Lung (tissue), 4 donors: ENCODE measurements around a stretch of chr12.

DNA sequence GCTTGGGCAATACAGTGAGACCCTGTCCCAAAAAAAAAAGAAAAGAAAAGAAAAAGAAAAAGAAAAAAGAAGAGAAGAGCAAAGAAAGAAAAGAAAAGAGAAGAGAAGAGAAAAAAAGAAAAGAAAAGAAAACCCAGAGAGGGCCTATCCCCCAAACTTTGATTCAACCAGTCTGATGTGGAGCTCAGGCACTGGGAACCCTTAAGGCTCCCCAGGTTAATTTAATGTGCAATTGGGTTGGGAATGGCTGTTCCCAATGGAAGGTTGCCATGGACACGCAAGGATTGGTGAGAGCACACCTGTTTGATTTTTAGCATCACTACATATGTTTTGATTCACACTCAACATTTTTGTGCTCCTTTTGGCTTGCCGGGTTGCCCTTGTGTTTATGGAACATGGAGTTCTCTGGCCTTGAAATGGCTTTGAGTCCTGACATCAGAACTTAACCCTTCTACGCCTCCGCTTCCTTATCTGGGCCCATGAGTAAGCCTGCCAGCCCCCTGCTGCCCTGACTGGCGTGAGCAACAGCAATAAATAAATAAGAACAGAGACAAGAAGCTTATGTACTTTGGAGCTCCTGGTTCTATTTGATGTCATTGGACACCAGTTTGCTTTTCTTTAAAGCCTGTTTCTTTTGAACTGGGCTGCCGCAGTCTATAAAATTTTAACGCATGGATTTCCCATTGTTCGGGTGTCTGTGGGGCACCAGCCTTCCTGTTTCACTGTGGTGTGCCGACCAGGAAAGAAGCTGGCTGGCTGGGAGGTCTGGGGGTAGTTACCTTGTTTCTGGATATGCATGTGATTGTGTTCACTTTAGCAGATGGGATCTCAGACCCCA lies 28.0 kb downstream of the TBX3 start:
- PRO-cap: no peak
- RAMPAGE, long total RNA: no peak
- RRBS: no CpG with 5 or more reads among the region's 9 CpGs

DNA sequence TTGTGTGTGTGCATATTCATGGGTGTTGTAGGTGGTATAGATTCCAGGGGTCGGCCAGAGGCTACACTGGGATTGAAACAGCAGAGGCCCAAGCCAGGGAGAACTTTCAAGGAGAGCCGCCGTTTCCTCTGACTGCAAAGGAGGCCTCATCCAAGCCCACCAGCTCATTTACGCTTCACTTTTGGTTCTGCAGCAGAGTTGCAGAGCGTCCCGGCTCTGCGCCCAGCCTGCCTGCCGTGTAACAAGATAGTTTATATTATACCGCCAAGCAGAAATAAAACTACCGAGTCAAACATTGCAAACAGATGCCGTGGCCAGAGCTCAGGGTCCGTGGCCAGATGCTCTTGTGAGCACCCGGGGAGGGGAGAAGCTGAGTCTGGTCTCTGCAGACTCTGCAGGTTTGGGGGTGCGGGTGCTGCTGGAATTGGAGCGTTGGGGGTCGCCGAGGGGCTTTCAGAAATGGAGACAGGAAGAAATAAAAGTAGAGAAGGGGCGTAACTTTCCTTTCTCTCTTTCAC lies 60.7 kb upstream of the TBX3 start:
- PRO-cap: no peak
- RAMPAGE, long total RNA: no peak
- RRBS: no CpG with 5 or more reads among the region's 18 CpGs

GRCh38 chr12:114774392-114774696 lies 90.4 kb upstream of the TBX3 start:
- PRO-cap: no peak
- RAMPAGE, long total RNA: no peak
- RRBS: no CpG with 5 or more reads among the region's 4 CpGs

GRCh38 chr12:115004504-115004919 lies 320.5 kb upstream of the TBX3 start:
- PRO-cap: no peak
- RAMPAGE, long total RNA: no peak
- RRBS: no CpG with 5 or more reads among the region's 1 CpG

DNA sequence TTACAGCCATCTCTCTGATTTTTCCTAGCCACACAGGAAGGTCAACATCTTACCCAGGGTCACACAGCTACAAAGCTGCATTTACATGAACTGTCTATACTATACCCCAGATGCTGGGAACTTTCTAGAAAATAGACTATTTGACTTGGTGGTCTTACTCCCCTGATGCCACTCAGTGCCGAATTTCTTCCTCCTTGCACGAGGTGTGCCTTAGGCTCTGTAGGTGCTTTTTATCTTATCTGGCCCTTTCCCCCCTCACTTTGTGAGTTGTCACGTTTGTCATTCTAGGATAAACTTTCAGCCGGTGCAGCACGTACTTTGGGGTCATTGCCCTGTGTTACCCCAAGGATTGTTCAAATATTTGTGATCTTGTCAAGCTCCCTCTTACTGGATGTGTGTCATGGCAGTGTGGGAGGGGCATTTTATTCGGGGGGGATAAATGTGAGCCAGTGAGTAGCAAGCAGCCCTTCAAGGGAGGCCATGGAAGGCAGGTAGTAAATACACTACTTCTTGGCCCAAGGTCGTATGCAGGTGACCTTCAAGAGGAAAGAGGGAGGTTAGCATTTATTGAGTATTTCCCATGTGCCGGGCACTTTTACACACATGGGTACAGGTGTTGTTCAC lies 410.1 kb upstream of the TBX3 start:
- PRO-cap: no peak
- RAMPAGE, long total RNA: no peak
- RRBS: no CpG with 5 or more reads among the region's 8 CpGs

DNA sequence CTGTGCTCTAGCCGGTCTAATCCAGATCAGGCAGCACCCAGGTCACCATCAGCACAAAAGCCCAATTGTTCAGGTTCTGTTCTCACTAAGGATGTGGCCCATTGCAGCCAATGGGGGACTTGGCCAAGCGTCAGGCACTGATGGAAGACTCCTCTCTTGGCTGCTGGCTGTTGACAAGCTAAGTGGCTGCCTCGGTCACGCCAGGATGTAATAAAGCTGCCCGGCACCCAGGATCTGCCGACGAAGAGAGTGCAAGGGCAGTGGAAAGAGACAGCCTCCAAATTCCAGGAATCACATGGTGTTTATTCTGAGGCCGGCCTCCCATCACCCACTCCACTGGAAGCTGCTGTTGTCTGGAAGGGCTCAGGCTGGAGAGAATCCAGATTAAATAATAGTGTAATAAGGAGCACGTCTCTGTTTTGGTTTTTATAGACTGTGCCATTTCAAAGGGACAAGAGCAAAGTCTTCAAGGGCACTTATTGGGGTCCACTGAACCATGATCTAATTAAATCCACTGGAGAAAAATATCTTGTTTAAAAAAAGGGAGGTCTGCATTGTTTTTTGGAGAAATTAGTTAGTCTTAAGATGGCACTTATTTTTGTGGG lies 451.9 kb upstream of the TBX3 start:
- PRO-cap: no peak
- RAMPAGE, long total RNA: no peak
- RRBS: 15% methylated on average over 4 of the region's 9 CpGs

GRCh38 chr12:115341249-115342023 lies 657.5 kb upstream of the TBX3 start:
- PRO-cap: no peak
- RAMPAGE, long total RNA: no peak
- RRBS: 40% methylated on average over 2 of the region's 7 CpGs

GRCh38 chr12:115398120-115399070 lies 714.4 kb upstream of the TBX3 start:
- PRO-cap: no peak
- RAMPAGE, long total RNA: no peak
- RRBS: no CpG with 5 or more reads among the region's 9 CpGs

- PRO-cap: no peak
- RAMPAGE, long total RNA: no peak
- RRBS: no CpG with 5 or more reads among the region's 2 CpGs
Measured at GRCh38 chr12:115473375-115473586, 789.3 kb upstream of the TBX3 start.

- PRO-cap: no peak
- RAMPAGE, long total RNA: no peak
- RRBS: no CpG with 5 or more reads among the region's 6 CpGs
Measured at GRCh38 chr12:115756397-115756787, 521.1 kb downstream of the MED13L start.

GRCh38 chr12:115758749-115759448 lies 518.6 kb downstream of the MED13L start:
- PRO-cap: no peak
- RAMPAGE, long total RNA: no peak
- RRBS: no CpG with 5 or more reads among the region's 8 CpGs

DNA sequence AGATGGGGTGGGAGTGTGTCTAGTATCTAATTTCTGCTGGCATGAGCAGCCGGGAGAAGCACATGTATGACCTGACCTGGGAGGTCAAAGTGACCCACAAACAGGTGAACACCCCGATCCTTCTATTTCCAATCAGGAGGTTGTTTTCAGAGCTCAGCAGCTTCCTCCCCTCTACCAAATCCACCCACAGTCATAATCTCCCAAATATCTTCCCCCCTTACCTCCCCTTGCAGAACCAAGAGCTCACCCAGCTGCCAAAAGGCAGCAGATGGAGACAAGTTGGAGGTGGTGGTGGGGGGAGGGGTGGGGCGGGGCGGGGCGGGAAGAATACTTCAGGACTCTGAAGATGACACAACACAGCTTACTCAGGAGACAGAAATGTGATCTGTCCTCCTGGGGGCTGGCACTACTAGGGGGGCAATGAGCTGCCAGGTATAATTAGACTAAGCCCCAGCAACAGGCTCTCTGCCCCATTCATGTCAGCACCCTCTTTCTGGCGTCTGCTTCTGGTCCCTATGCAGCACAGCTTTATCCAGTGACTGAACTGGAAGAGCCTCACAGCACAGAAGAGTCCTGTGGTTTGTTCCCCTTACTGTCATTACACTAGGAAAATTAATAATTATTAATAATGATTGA lies 407.1 kb downstream of the MED13L start:
- PRO-cap: no peak
- RAMPAGE, long total RNA: no peak
- RRBS: no CpG with 5 or more reads among the region's 6 CpGs

- PRO-cap: no peak
- RAMPAGE, long total RNA: no peak
- RRBS: no CpG with 5 or more reads among the region's 2 CpGs
Measured at GRCh38 chr12:115996789-115997384, 280.6 kb downstream of the MED13L start.

DNA sequence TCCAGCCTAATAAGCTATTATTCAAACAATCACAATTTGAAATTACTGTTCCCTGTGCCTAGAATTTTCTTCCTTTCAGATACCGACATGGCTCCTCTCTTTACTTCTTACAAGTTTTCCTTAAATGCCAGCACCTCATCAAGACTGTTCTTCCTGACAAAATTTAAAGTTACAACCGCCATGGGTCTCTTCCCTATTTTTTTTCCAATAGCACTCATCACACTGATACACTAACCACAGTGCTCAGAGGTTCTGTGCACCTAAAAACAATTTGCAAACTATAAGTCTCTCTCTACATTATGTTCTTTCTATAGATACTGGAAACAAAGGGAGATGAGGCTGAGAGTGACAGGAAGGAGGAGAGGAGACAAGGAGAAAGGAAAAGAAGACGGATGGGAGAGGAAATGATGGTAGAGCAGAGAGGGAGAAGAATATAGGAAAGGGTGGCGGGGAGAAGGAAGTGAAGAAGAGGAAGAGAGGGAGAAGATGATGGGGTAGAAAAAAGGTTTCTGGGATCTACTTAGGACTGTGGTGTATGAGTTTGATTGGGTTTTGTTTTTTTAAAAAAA lies 244.9 kb downstream of the MED13L start:
- PRO-cap: no peak
- RAMPAGE, long total RNA: no peak
- RRBS: no CpG with 5 or more reads among the region's 4 CpGs

DNA sequence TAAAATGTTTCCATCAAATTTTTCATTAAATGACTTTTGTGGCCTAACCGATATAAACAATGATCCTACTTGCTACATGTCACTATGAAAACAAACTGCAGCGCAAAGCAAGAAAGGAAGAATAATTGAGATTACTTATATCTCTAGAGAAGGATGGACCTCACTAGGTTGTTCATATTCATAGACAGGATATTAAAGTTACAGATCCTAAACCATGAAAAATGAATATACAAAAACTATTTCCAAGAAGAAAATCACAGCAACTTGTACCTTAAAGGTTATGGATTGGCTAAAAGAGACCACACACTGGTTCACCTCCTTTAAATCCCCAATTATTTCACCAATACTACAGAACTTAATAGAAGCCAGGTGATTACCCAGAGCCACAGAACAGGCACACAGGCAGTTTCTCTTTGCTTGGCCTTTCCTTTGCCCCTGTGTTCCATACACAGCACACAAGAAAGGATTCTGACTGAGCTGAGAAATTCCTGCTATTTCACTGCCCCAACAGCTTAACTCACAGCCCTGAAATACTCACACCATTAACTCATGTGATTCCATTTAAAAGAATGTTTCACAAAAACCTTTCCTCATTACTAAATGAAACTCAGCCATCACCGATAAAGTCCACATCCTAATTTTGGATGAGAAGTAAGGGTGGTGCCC lies 133.7 kb downstream of the MED13L start:
- PRO-cap: no peak
- RAMPAGE, long total RNA: no peak
- RRBS: no CpG with 5 or more reads among the region's 3 CpGs

DNA sequence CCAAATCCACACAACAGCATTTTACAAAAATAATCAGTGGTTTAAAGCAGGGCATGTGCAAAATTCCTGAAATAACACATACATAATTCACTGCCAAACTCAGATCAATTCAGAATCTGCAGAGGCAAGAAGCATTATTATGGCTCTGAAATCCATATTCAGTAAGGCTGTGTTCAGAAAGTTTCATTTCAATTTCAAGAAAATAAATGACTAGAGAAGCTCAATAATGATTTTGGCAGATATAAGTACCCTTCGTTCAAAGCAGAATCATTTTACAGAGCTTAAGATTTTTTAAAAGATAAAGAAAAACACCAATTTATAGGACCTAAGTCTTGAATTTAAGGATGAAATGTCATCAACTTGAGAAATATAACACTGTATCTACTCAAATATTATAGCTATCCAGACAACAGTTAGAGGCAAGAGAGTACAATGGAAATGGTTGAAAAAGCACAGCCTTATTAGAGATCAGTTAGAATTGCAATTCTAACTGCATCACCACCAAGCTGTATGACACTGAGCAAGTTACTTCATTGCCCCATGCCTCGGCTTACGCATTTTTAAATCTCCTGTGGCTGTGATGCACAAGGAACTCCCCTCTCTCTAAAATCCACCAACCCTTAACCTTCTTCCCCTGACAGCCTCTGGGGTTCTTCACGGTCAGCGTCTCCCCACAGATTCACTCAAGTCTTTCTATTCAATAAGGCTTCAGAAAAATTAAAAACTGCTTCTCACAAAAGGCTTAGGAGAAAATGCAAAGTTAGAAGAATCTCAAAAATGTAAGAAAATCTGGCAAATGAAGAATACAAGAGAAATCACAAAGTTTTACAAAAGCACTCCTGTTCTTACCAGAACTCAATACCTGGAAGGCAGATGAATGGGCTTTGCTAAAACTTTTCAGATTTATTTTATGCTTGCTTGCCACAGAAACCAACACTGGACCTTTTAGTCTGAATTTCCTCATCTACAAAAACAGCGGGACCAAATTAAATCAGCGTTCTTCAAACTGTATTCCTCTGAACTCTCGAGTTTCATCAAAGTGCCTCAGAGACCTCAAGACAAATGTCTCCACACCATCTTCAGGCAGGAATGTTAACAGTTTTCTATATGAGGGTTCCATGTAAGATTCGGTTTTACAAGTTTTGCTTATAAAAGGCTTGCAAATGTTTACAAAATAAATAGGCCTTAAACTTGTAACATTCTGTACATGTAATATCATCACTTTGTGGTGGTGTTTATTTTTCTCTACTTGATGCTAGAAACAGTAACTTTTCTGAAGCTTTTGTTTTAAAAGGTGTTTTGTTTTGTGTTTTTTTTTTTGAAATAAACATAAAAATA lies 74.9 kb downstream of the MED13L start:
- PRO-cap: no peak
- RAMPAGE, long total RNA: no peak
- RRBS: no CpG with 5 or more reads among the region's 9 CpGs

- PRO-cap: no peak
- RAMPAGE, long total RNA: no peak
- RRBS: no CpG with 5 or more reads among the region's 4 CpGs
Measured at GRCh38 chr12:116264514-116265375, 12.7 kb downstream of the MED13L start.

- PRO-cap: no peak
- RAMPAGE, long total RNA: no peak
- RRBS: no CpG with 5 or more reads among the region's 7 CpGs
Measured at GRCh38 chr12:116275701-116276027, 1.8 kb downstream of the MED13L start.

DNA sequence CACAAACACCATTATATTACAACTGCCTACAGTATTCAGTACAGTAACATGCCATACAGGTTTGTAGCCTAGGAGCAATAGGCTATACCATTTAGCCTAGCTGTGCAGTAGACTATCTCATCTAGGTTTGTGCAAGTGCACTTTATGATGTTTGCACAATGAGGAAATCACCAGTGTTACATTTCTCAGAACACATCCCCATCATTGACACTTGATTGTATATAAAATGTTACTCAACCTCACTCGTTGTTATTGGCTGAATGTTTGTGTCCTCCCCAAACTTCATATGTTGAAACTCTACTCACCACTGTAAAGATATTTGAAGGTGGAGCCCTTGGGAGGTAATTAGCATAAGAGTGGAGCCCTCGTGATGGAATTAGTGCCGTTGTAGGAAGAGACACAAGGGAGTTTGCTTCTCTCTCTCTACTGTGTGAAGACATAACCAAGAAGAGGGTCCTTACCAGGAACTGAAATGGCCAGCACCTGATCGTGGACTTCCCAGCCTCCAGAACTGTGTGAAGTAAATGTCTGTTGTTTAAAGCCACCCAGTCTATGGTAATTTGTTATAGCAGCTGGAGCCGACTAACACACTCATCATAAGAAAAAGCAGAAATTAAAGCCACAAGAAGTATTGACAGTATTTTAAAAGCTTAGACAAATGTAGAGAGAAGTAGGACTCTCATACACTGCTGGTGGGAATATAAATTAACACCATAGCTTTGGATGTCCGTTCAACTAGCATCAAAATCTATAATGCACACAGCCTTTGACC lies 3.3 kb upstream of the MED13L start:
- PRO-cap: no peak
- RAMPAGE, long total RNA: no peak
- RRBS: no CpG with 5 or more reads among the region's 6 CpGs

- PRO-cap: no peak
- RAMPAGE, long total RNA: no peak
- RRBS: no CpG with 5 or more reads among the region's 44 CpGs
Measured at GRCh38 chr12:116318023-116319227, 40.9 kb upstream of the MED13L start.